ENCODE data around the gene DNAJB14.

- PRO-cap = no peak
- RAMPAGE, long total RNA, 4 experiments = no peak in any of the 4 experiments
These were observed 187.4 kb downstream of the UNC5C start for GRCh38 chr4:95361411-95361823.

- PRO-cap = no peak
- RAMPAGE, long total RNA, 4 experiments = no peak in any of the 4 experiments
These were observed 5.1 kb downstream of the UNC5C start for GRCh38 chr4:95543554-95544153.

- PRO-cap = no peak
- RAMPAGE, long total RNA, 4 experiments = no peak in any of the 4 experiments
These were observed 510.0 kb downstream of the STPG2 start for GRCh38 chr4:97633336-97633675.

GRCh38 chr4:98288559-98288942, 27.4 kb downstream of the RAP1GDS1 start:
- PRO-cap = no peak
- RAMPAGE, long total RNA, 4 experiments = no peak in any of the 4 experiments

GRCh38 chr4:98363310-98363958, 102.2 kb downstream of the RAP1GDS1 start:
- PRO-cap = no peak
- RAMPAGE, long total RNA, 4 experiments = no peak in any of the 4 experiments

DNA sequence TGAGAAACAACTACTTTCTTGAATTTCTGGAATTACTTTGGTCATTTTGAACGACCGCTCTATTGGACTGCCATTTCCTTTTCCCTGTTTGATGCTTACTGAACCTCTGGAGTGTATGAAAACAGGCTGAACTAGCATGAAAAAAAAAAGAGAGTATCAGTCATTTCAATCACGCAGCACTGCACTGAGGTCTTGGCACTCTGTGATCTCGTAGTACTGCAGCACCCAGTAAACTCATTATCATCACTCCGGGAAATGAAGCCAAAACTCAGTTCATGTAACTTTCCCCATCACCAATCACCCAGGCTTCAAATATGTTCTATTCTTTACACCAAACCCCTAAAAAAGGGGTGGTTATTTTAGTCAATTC, 54.5 kb downstream of the TSPAN5 start:
- PRO-cap = no peak
- RAMPAGE, long total RNA, 4 experiments = no peak in any of the 4 experiments

DNA sequence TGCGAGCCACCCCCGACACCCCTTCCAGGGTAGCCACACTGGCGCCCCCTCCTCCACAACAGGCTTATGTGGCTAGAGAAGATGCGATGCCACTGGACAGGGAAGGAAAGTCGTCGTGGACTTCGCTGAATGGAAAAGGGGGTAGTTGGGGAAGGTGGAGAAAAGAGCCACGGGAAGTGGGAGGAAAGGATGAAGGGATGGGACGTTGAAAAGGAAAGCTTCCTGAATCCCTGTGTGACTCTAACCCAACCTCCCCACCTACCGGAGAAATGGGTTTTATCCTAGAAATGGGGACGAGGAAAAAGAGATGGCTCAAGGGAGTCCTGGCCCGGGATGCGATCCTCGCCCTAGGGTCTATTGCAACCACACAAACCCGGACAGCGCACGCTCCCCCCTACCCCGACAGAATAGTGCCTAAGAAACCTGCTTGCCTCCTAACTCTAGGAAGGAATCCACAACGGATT, 657 bp upstream of the TSPAN5 start:
- PRO-cap = no peak
- RAMPAGE, long total RNA, 4 experiments = no peak in any of the 4 experiments

DNA sequence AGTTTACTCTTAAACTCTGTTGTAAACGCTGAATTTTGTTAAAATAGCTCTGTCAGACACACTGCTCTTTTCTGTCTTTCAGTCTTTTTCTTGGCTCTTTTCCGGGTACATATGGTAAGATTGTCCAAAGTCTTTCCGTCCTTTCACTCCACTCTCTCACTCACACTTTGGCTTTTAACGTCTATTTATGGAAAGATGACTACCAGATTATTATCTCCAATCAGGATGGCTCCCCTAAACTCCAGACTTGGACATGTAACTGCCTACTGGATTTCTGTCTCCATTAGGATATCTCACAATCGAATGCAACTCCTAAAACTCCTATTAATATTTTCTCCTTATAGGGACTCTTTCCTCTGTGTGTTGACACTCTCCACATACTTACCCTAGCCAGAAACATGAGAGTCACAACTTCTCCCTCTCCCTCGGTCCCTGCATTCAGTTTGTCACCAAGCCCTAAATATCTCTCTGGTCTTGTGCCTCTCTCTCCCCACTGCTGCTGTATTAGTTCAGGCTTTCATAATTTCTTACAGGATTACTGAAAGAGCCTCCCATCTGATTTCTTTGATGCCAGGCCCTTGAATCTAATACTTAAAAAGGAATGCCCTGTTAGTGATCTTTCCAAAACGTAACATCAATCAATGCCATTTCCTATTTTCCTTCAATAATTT, 1.3 kb upstream of the ADH5 start:
- PRO-cap = bidirectional peak, plus-strand start at position 410 of the sequence, minus-strand start at position 169 of the sequence; bidirectional peak, plus-strand start at position 467 of the sequence, minus-strand start at position 476 of the sequence
- RAMPAGE, long total RNA, 4 experiments = no peak in any of the 4 experiments

GRCh38 chr4:99315805-99316727, 5.1 kb downstream of the ADH1B start:
- PRO-cap = no peak
- RAMPAGE, long total RNA, 4 experiments = no peak in any of the 4 experiments

- PRO-cap = no peak
- RAMPAGE, long total RNA, 4 experiments = no peak in any of the 4 experiments
These were observed 276 bp downstream of the ADH1B start for GRCh38 chr4:99321040-99321210.

DNA sequence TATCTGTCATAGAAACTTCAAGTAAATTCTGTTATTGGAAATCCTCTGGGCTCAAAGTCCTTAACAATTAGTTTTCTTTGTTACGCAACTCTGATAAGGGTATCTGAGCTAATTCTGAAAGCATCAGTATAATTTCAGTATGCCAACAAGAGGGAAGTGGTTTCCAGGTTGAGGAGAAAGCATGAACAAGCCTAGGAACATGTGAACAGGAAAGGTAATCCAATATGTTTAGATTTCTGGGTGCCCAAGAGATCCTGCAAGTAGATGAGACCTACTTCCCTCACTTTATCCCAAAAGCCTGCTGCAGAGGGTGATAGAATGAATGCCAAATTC, 21.9 kb downstream of the ADH7 start:
- PRO-cap = no peak
- RAMPAGE, long total RNA, 4 experiments = no peak in any of the 4 experiments

DNA sequence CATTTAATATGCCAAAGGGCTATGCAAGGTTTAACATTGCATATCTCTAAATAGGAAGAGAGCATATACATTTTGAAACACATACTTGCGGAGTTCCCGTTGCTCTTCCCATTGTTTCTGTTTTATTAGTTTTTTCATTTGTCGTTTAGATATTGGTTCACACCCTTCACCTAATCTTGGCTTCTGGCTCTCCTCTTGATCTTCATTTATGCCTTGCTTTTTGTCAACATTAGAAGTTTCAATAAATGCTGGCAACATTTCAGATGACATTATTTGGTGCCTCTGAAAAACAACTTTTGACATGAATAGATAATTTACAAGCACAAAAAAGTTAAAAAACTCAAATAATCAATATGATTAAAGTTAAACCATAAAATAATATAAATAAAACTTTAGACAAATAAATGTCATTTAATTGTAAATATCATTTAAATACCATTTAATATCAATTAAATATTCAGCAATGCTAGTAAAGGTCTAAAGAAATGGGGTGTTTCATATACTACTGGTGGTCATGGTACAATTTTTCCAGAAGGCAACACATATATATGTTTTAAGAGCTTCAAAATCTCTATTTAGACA, 4.7 kb downstream of the TRMT10A start:
- PRO-cap = no peak
- RAMPAGE, long total RNA, 4 experiments = no peak in any of the 4 experiments

DNA sequence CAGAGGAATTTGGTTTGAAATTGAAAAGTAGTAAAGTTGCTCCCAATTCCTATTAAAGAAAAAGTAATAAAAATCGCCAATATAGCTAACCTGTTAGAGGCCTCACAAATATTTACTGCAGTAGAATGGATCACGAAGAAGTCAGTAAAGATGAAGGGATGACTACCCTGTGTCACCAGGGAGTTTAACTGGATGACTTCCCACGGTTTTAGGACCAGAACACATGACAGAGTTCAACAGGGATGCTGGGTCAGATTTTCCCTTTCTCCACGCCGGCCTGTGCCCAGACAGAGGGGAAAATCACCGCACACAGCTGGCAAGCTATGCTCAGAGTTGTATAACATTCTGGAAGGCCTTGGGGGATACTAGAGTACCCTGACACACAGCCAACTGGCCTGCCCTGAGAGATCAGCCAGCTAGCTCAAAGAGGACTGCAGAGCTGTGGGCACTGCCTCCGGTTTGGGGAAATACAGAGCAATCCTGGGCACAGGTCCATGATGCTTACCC, 15.0 kb downstream of the C4orf54 start:
- PRO-cap = no peak
- RAMPAGE, long total RNA, 4 experiments = no peak in any of the 4 experiments

GRCh38 chr4:99847295-99847742, 30.7 kb downstream of the DAPP1 start:
- PRO-cap = no peak
- RAMPAGE, long total RNA, 4 experiments = no peak in any of the 4 experiments

- PRO-cap = no peak
- RAMPAGE, long total RNA, 4 experiments = no peak in any of the 4 experiments
These were observed 24.3 kb upstream of the LAMTOR3 start for GRCh38 chr4:99918280-99919210.

DNA sequence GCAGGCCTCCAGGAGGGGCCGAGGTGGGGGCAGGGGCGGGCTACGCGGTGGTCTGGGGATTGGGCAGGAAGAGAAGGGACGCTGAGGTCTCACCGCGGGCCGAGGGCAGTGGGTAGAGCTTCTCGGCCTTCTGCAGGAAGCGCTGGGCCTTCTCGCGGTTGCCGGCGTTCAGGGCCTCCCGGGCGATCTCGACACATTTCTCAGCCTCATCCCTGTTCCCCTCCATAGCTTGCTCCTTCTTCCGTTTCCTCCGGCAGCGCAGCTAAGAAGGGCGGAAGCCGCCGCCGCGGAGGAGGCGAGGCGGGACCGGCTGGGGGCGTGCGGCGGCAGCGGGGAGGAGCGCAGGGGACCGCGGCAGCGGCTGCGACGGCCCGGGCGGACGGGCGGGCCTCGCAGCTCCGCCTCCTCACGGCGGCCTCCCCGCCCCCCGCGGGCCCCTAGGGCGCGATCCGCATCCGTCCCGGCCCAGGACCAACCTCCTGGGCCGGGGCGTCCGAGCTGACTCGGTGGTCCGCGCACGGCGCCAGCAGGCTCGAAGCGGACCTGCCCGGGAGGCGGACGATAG, at the start of gene DNAJB14:
DNAJB14 (minus strand) TSS at position 273 of the 565 bp plus-strand sequence.
- PRO-cap = bidirectional peak, plus-strand start at position 417 of the sequence, minus-strand start at position 264 of the sequence
- RAMPAGE, long total RNA, 4 experiments = start-site peak on the minus strand in 4 of 4 experiments, centred at positions 270 to 286 of the sequence, 553 to 1,566 reads per replicate

- PRO-cap = no peak
- RAMPAGE, long total RNA, 4 experiments = no peak in any of the 4 experiments
These were observed 306.8 kb downstream of the PPP3CA start for GRCh38 chr4:101040372-101040984.

DNA sequence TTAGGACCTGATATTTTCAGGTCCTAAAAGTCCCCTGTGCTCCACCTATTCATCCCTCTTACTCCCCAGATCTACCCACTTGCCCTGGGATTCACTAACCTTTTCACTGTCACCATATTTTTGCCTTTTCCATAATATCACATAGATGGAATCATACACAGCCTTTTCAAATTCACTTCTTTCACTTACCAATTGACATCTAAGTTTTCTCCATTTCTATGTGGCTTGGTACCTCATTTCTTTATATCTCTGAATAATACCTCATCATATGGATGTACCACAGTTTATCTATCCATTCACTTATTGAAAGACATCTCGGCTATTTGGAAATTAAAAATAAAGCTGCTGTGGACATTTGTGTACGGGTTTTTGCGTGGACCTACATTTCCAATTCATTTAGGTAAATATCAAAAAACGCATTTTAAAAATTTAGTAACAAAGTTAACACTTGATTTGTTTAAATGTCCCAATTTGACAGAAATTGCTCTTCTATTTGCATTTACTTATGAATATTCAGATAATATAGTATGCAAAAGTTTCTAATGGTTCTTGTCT, 70.2 kb downstream of the PPP3CA start:
- PRO-cap = no peak
- RAMPAGE, long total RNA, 4 experiments = no peak in any of the 4 experiments

DNA sequence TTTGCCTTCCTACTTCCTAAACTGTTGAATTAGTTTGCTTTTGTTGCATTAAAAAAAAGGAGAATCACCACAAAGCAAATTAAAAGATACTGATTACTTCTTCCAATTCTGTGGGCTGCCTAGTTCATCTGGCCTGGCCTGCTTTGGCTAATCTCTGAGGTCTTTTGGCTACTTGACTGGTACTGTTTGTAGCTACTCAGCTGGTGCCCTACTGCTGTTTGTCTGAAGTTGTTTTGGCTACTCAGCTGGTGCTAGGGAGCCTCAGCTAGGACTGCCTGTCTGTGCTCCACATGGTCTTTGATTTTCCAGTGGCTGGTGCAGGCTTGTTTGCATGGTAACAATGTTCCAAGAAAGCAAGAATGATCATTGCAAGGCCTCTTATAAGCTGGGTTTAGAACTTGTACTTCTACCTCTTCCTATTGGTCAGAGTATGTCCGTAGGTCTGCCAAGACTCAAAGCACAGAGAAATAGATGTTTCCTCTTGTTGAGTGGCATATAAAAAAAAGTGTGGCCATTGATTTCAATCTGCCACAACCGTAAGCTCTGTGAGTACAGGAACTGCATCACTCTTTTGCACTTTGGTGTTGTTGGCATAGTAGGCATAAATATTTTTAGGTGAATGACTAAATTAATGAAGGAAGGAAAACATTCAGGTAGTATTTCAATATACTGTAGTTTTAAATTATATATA, 17.5 kb downstream of the NFKB1 start:
- PRO-cap = no peak
- RAMPAGE, long total RNA, 4 experiments = no peak in any of the 4 experiments

DNA sequence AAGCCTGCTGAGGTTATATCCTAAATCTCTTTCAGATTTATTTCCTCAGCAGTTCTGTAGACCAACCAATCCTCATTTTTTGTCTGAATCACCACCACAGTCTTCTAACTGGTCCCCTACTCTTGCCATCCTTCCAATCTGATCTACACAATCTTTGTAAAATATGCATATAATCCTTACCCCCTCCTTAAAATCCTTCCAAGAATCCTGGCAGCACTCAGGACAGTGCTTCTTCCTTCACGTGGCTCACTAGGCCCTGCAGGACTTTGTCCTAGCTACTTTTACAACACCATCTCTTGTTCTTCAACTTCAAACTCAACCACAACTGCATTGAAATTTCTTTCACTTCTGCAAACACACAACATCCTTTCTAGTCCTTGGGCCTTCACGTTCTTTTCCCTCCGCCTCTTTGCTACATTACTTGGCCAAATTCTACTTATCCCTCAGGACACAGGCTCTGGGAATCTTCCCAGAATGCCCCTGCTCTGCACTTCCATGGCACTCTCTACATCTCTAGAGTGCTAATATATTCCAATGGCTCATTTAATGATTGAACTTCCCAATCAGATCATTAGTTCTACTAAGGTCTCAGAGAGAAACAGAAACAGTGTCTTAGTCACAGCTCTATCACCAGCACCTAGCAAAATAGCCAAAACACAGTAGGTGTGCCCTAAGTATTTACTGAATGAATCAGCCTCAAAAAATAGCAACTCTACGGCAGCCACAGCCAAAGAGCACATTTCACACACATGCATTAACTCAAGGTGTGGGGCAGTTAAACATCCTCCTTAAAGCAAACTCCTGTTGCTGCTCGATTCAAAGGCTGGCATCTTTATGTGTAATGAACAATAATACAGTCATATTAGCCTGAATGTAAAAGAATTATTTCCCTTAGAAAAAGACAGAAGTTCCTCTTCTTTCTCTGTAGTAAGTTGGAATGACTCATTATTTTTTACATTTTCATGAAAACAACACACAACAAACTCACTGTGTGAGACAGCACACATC, 73.3 kb downstream of the MANBA start:
- PRO-cap = no peak
- RAMPAGE, long total RNA, 4 experiments = no peak in any of the 4 experiments

Data from esophagus muscularis mucosa (tissue), 4 donors.